Colic lymph node (tissue), 1 donor: ENCODE measurements around the genes COQ6, SYNDIG1L, DLST, RPS6KL1 and MLH3.

- PRO-cap = no peak
Observed at GRCh38 chr14:73850953-73851378, 665 bp upstream of the PTGR2 start.

DNA sequence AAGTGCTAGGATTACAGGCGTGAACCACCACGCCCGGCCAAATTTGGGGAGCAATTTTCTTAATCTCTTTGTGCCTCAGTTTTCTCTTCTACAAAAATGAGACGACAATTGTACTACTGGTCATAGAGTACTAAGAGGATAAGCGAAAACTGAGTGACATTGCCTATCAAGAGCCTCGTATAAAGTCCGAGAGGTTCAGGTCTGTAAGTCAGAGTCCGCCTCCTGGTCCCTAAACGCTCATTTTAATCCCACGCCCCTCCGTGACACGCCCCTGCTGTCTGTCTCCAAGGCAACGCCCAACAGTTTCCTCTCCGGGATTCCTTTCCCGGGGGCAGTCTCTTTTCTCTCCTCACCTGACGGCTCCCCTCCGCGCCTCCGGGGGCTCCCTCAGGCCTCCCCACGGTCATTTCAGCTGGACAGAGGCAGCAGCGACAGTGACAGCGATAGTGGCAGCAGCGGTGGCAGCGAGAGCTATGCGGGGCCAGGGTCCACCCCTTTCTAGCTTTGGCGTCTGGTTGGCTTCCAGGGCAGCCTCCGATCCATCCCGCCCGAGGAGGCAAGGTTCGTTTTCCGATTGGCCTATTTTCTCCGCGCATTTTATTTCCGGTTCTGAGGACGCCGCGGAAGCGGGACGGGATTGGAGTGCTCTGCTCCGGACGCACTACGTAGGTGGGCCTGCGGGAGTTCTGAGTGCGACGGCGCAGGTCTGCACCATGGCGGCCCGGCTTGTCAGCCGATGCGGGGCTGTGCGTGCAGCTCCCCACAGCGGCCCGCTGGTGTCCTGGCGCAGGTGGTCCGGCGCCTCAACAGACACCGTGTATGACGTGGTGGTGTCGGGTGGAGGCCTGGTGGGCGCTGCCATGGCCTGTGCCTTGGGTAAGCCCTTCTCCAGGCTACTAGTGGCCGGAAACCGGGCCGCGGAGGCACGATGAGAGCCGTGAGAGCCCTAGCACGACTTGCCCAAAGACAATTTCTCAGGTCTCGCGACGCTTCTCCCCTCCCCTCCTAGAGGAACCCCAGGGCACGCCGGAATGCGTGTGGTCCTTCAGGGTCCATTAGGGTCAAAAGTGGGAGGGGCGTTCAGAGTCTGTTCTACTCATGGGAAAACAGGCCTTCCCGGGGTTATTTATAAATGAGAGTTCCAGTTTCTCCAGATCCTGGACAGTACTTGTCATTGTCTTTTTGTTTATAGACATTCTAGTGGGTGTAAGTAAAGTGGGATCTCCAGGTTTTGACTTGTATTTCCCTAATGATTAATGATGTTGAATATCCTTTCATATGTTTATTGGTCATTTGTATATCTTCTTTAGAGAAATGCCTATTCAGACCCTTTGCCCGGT is at the start of gene COQ6:
Gene COQ6, plus strand, starts transcription at position 683 of the 1,340 bp plus-strand sequence.
- PRO-cap = bidirectional peak, plus-strand start at position 689 of the sequence, minus-strand start at position 445 of the sequence

GRCh38 chr14:74425930-74426368 is at the start of gene SYNDIG1L:
TSS of gene SYNDIG1L (minus strand) at chr14:74426210.
- PRO-cap = no peak

GRCh38 chr14:74504627-74505218 is 11.2 kb downstream of the ISCA2 start:
- PRO-cap = no peak

DNA sequence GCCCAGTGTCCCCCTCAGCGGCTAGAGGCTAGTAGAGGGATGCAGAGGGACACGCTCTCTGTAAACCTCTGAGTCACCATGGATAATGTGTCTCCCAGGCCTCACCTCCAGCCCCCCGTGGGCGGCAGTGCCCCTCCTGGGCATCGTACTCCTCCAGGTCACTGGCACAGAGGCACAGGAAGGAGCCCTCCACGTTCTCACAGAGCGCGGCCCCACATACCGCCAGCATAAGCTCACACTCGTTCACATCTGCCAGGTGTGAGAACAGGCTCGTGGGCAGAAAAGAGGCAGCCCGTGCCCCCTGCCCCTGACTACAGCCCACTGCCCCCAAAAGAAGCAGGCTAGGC is 12.4 kb downstream of the ISCA2 start:
- PRO-cap = no peak

DNA sequence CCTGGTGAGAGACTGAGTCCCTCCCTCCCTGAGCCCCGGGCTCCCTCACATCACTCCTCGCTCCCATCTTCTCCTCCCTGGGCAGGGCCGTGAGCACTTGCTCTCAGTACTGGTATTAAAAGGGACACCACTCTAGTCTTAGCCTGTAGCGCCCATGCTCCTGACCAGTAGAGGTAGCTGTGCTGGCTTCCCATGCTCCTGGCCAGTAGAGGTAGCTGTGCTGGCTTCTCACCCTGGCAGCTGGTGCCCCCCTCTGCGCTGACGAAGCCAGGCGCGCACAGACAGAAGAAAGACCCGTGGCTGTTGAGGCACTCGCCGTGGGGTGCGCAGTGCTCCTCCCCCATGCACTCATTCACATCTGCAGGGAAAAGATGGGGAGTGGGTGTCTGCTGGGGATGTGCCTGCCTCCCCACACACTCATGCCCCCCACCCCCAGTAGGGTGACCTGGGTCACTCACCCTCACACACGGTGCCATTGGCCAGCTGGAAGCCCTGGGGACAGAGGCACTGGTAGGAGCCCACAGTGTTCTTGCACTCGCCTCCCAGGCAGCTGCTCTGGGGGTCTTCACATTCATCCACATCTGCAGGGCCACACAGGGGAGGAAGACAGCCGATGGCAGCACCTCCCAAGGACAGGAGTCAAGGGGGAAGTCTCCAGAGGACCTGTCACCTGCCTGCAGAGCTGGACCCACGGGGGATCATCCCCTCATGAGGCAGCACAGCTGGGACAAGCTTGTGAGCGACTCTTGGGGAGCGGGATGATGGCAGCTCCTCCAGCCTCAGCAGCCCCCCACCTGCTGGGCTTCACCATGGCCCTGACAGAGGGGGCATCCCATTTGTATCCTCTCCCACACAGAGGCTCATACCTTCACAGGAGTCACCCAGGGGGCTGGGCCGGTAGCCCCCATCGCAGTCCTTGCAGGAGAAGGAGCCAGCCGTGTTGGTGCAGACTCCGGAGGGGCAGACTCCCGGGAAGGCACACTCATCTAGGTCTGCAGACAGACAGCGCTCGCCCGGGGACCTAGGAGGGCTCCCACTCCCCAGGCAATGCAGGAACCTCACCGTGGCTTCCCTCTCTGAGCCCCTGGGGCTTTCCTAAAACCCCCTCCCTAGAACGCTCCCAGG is 15.2 kb downstream of the ISCA2 start:
- PRO-cap = no peak

GRCh38 chr14:74572220-74572628 is 39.8 kb downstream of the LTBP2 start:
- PRO-cap = no peak

GRCh38 chr14:74835111-74835647 is 40.8 kb downstream of the PROX2 start:
- PRO-cap = no peak

GRCh38 chr14:74881504-74882075 is at the start of gene DLST:
TSS of gene DLST (plus strand) at chr14:74881916.
- PRO-cap = bidirectional peak, plus-strand start at chr14:74881942, minus-strand start at chr14:74881842

- PRO-cap = no peak
Observed at GRCh38 chr14:74888593-74889357, 7.1 kb downstream of the DLST start.

DNA sequence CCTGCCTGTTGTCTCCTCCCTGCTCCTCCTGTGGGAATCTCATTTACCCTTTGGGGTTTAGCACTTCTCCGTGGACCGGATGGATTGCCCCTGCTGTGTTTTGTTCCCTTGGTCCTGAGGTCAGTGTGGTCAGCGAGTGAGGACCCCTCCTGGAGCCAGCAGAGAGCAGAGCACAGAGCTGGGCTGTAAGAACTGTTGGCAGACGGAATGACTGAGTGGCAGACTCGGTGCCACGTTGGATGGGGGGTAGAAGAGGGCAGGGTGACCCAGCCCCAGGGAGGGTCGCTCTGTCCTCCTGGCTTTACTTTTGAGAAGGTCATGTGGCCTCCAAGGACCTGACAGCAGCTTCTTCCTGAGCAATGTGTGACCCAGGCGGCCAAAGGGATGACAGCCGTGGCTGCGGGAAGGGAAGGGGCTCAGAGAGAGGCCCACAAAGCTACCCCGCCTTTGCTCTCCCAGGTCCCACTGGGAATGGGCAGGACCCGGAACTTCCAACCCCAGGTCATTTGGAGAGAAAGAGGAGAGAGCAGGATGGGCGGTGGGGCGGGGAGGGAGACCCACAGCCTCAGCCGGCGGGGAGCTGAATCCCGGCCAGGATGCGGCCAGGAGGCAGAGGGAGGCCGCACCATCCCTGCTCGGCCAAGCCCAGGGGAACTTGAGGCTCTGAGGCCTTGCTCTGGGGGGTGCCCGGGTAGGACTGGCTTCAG is 613 bp downstream of the RPS6KL1 start:
- PRO-cap = no peak

DNA sequence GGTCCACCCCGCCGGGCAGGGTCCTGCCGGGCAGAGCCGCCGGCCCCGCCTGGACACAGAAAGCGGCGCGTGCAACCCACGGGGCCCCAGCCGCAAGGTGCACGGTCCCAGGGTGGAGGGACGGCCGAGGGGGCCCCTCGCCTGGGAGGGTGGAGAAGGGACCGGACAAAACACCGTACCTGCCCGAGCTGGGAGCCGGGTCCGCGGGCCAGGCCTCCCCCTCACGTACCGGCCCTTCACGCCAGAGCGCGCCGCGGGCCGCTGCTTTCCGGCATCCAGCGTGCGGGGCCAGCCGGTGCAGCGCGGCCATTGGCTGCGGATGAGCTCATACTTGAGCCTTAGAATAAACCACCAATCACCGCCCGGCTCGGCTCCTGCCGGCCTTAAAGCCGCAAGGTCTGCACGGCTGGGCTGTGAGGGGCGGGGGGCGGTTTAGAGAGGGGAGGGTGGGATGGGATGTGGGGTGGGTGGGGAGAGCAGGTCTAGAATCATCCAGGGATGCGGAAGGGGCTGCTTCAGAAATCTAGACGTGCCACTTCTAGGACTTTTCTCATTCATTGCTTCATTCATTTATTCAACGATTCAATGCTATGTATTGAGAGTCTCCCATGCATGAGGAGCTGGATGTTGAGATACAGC is at the start of gene RPS6KL1:
Gene RPS6KL1, minus strand, starts transcription at position 260 of the 639 bp plus-strand sequence.
- PRO-cap = unidirectional peak, minus-strand start at position 240 of the sequence; unidirectional peak, minus-strand start at position 282 of the sequence

- PRO-cap = unidirectional peak, minus-strand start at chr14:74958126
Observed at GRCh38 chr14:74957873-74958326, 2.5 kb upstream of the PGF start.

DNA sequence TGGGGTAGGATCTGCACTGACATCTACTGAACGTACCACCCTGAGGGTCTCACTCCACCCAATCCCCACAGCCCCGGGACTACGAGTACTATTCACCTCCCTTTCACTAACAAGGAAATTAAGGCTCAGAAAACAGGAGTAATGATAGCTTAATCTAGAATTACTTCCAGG is 18.2 kb upstream of the PGF start:
- PRO-cap = no peak

DNA sequence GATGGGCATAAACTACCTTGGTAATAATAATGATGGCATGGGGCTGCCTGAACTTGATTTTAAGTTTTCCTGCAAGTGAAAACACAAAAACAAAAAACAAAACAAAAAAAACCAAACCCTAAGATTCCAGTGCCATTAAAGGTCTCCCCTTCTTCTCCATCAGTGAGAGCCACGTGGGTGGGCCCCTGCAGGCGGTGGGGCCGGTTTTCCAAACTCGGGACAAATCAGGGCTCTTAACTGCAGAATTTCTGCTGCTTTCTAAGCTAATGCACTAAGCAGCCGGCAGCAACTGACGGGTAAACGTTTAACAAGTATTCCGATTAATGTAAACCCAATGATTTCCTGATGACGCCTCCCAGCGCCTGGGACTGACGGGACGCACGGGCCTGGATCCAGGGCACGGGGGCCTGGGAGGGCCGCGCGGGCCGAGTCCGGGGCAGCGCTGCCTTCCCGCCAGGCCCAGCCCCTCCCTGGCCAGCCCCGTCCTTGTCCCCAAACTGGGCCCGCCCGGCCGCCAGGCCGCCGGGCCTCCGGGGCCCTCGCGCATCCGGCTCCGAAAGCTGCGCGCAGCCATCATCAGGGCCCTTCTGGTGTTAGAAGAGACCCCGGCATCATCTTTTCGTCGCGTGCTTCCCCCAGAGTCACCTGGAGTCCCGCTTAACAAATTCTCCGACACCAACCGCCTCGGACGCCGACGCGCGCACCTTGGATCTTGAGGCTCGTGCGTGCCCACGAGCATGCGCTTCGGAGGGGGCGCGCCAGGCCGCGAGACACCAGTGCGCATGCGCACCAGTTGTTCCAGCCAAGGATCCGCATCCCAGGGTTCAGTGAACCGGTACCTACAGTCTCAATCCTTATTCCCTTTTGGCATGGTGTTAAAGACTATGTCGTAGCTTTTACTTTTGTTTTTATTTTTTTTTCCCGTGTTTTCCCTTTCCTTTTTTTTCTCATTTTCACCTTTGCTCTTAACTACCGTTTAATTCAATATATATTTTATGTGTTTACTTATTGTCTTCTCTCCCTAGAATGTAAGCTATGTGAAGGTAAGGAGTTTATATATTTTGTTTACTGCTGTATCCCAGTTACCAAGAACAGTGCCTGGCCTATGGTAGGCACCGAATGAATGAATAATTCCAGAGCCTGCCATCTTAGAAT is at the start of gene MLH3:
Gene MLH3, minus strand, starts transcription at position 733 of the 1,155 bp plus-strand sequence.
- PRO-cap = unidirectional peak, plus-strand start at position 395 of the sequence; unidirectional peak, minus-strand start at position 721 of the sequence

DNA sequence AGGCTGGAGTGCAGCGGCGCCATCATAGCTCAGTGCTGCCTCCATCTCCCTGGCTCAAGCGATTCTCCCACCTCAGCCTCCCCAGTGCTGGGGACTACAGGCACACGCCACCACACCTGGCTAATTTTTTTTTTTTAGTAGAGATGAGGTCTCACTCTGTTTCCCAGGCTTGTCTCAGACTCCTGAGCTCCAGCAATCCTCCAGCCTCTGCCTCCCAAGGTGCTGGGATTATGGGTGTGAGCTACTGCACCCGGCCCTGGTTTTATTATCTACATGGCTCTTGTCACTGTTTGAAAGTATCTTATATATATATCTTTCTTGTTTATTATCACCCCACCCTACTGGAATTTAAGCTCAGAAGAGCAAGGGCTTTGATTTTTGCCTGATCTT is 7.6 kb upstream of the TMED10 start:
- PRO-cap = no peak

- PRO-cap = no peak
Observed at GRCh38 chr14:75238964-75239658, 39.5 kb upstream of the FOS start.

GRCh38 chr14:75285393-75285752 is 6.7 kb downstream of the FOS start:
- PRO-cap = no peak

GRCh38 chr14:75334914-75335272 is 56.3 kb downstream of the FOS start:
- PRO-cap = no peak

DNA sequence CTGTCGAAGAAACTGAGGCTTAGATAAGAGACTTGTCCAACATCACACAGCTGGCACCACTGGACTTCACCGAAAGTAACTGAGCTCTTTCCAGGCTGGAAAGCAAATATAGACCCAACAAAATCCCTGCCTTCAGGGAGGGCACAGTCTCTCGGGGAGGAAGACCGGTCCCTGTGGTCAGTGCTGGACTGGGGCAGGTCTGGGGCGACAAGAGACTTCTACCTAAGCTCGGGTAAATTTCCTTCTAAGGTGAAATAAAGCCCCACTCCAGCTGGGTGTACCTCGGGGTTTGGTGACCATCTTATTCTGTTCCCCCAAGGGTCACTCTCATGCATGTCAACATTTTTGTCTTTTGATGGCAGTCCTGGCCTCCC is 43.2 kb upstream of the BATF start:
- PRO-cap = no peak